Vermiform appendix (tissue), 1 donor: Measurements from ENCODE around the genes OTOP2, OTOP3 and KCTD2.

DNA sequence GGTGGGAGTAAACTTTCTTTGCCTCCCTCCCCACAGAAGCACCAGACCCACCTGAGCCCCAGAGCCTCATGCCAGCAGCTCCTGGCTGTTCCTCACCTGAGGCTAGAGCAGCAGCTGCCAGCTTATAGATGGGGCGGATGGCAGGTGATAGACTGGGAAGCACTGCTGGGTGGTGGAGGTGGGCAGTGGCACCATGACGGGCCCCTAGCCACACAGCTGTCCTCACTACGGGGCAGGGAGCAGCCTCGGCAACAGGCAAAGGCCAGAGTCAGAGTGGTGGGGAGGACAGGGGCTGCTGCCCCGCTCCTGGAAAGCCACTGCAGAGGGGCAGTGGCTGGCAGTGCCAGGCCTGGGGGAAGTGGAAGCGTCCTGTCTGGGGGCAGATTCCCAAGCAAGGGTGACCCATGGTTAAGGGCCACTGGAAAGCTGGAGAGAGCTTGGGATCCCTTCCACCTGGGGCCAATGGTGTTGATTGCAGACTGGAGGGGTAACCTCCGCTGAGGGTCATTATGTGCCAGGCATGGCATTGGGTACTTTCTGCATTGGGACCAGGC, 20.6 kb downstream of the GRIN2C start:
- PRO-cap = no peak

DNA sequence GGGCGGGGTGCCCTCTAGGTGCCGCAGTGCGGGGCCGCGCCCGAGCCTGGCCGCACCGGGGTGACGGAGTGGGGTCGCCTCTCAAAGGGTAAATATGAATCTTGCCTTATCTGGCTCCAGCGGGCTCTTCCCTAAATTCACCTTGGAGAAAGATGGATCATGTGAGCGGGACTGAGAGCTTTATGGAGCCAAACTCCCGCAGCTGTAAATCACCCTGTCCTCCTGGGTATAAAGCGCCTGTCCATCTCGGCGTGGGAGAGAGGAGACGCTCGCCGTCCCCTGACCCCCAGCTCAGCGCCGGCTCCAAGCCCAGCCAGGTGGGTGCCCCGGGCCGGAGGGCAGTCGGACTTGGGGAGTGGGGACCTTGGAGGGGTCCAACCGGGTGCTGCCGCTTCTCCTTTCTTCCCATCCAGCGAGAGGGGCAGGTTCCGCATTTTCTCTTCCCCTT, at the start of gene OTOP2:
OTOP2 (plus strand) TSS at position 257 of the 448 bp plus-strand sequence.
- PRO-cap = no peak

DNA sequence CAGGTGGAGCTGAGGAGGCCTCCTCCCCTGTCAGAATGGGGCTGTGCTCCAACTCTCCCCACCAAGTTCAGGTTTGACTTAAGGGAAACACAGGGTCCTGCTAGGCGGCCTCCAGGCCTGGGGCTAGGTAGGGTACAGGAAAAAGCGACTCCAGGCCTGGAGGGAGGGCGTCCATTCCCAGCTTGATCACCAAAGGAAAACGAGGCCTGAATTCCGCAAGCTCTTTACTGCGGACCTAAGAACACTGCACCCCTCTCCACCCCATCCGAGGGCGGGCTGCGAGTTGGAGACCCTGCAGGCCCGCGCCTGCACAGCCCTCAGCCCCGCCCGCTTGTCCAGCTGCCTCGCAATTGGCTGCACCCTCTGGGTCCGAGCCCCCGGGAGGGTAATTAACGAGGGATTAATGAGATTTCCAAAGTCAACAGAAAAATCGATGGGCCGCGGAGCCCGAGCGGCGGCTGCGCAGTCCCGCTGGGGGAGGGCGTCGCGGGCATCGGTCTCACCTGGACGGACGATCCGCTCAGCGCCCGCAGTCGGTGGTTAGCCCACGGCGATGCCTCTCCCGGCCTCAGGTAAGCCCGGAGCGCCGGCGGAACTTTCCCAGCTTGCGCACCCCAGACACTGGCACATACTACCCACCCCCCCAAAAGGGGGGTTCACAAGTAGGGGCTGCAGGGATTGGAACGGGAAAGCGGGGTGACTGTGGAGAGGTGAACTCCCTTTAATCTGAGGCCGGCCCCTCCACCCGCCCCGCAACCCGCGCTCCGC, at the start of gene OTOP3:
OTOP3 (plus strand) TSS at position 530 of the 768 bp plus-strand sequence.
- PRO-cap = no peak

DNA sequence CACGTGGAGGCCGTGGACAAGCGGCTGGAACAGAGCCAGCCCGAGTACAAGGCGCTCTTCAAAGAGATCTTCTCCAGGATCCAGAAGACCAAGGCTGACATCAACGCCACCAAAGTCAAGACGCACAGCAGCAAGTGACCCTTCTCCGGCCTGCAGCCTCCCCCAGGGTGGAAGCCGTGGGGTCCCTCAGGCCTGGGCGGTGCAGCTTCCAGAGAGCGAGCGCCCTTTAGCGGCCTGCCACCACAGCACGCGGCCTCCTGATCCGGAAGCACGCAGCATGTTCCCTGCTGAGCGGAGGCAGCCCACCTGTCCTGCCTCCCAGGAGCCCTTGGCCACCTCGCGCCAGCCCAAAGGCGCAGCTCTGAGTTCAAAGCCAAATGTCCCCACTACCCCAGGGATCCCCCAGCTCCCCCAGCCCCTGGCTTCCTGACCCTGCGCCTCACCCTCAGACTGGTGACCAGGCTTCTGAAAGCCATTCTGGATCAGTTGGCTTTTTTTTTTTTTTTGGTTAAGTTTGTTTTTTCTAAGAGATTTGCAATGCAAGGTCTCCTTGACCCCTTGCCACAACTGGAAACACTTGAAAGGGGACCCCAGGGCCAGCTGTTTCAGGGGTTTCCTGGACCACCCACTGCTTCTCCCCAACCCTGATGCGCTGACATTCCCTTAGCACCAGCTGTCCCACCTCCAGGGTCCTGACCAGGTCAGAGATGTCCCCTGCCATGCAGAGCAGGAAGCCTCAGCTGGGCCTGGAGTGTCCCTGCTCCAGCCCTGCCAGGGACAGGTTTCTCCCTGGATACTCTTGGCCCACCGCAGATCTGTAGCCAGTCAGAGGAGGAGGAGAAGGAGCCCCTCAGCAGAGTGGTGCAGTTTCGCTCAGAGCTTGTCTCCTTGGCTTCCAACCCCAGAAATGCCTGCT, 8.3 kb upstream of the MRPL58 start:
- PRO-cap = no peak

GRCh38 chr17:75010833-75011467, 1.5 kb upstream of the MRPL58 start:
- PRO-cap = no peak

- PRO-cap = unidirectional peak, plus-strand start at chr17:75025321
These were observed 12.7 kb downstream of the MRPL58 start for GRCh38 chr17:75025025-75025619.

GRCh38 chr17:75034418-75035322, 12.1 kb downstream of the ATP5PD start:
- PRO-cap = bidirectional peak, plus-strand start at chr17:75035106, minus-strand start at chr17:75035122

DNA sequence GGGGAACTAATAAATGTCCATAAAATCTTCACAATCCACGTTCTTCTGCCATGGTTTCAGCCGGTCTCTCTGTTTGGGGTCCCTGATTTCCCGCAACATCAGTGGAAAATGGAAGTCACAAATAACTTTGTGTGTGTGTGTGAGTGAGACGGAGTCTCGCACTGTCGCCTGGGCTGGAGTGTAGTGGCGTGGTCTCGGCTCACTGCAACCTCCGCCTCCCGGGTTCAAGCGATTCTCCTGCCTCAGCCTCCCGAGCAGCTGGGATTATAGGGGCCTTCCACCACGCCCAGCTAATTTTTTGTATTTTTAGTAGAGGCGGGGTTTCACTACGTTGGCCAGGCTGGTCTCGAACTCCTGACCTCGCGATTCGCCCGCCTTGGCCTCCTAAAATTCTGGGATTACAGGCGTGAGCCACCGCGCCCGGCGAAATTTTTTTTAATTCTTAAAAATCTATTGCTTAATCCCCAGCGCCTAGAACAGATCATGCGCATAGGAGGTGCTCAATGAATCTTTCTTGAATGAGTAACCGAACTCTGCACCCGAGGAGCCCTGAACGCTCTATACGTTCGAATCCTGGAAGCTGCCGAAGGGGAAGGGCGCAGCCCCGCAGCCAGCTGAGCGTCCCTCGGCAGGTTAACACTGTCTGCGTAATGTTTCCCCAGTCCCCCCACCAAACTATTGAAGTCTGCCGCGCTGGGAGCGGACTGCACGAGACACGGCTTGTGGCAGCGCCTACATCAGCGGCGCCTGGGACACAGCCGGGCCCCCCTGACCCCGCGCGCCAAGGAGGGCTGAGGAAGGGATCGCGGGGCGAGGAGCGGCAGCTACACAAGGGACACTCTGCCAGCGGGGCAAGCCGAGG, 582 bp downstream of the ATP5PD start:
- PRO-cap = unidirectional peak, plus-strand start at position 508 of the sequence; unidirectional peak, plus-strand start at position 565 of the sequence

- PRO-cap = bidirectional peak, plus-strand start at chr17:75047243, minus-strand start at chr17:75046964; unidirectional peak, minus-strand start at chr17:75047554
These were observed at the start of gene KCTD2 for GRCh38 chr17:75046818-75047754. Gene KCTD2 (plus strand): TSS chr17:75047225.

DNA sequence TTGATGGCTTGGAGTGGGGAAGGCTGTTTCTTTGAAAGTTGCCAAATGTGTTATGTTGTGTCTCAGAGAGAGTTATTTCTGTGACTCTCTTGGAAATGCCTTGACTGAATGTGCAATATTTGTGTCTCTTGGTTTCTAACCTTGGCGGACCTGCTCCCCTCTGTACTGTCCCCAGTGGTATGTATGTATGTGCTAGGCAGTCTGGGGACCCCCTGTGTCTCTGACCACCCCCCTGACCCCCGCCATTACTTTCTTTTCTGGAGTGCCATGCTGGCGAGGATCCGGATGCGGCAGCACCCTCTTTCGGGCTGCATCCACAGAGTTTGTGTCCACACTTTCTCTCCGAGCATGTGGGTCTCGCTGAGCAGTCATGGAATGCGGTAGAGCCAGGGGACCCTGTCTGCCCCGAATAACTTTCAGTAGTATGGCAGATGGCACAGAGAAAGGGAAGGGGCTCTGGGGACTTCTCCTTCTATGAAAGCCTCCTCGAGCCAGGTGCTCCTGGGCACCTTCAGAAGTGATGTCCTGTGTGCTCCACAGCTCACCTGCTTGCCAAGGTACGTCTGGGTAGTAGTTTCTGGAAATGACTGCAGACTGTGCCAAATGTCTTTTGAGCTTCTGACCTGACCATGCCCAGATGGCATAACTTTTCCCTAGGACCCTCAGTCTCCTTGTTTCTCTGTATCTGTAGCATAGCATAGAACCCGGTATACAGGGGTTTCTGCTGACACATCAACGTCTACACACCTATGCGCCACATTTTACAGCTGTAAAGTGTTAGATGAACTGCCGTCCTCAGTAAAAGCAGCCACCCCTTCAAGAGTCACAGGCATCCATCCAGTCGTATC, 17.1 kb downstream of the KCTD2 start:
- PRO-cap = no peak

DNA sequence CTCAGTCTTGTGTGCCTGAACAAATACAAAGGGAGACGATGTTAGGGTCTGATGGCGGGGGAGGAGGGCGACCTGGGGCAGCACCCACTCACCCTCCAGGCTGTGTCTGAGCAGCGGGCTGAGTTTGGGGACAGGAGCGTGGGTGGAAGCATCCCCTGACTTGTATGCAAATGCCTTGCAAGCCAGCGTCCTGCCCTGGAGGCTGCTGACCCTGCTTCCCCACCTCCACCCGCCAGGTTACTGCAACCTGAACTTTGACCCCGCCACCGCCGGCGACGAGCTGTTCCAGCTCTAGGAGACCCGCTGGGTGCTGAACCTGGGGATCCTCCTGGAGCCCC, 10.8 kb upstream of the SLC16A5 start:
- PRO-cap = no peak

DNA sequence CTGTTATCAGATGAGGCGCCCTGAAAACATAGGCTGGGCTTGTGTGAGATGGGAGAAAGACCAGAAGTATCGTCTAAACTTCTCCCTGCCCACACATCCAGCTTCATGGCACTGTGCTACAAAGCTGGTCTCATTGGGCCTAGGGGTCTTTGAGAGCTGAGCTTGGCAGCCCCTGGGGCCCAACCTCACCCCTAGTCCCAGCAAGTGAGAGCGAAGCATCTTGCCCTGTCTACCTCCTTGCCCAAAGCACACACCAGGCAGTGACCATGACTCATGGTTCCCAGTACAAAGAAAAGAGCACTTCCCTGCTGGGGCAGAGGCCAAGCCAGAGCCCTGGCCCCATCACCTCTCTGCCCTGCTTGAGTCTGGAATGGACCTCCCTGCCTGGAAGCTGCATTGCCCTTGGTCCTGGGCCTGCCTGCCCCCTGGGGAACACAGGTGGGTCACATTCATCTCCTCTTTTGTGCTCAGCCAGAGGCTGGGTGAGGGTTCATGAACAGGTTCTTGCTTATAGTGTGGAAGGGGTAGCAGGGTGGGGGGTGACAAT, 1.2 kb downstream of the SLC16A5 start:
- PRO-cap = no peak

- PRO-cap = bidirectional peak, plus-strand start at chr17:75091494, minus-strand start at chr17:75091266
These were observed 3.3 kb downstream of the SLC16A5 start for GRCh38 chr17:75090827-75091774.

DNA sequence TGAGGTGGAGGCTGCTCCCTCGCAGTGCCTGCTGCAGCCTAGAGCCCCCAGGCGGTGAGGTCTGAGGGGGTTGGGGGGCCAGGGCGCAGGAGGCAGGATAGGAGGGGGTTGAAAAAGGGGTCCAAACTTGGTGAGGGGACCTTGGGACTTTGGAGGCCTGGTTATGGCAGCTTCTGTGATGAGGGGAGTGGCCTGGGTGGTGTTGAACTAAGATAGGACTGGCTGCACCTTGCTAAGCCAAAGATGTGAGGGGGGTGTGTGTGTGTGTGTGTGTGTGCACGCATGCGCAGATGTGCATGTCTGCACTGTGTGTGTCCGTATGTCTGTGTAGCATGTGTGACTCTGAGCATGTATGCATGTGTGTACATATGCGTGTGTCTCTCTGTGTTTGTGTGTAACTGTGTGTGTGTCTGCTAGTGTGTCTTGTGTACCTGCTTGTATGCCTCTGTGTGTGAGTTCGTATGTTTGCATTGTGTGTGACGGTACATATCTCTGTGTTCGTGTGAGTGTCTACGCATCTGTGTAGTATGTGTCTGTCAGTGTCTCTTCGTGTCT, 4.1 kb downstream of the SLC16A5 start:
- PRO-cap = unidirectional peak, minus-strand start at position 220 of the sequence

GRCh38 chr17:75145088-75145581, 9.2 kb downstream of the JPT1 start:
- PRO-cap = unidirectional peak, plus-strand start at chr17:75145329

GRCh38 chr17:75205829-75206299, 385 bp downstream of the NUP85 start:
- PRO-cap = no peak

GRCh38 chr17:75300953-75301983, 12.0 kb upstream of the SLC25A19 start:
- PRO-cap = bidirectional peak, plus-strand start at chr17:75301460, minus-strand start at chr17:75301250

DNA sequence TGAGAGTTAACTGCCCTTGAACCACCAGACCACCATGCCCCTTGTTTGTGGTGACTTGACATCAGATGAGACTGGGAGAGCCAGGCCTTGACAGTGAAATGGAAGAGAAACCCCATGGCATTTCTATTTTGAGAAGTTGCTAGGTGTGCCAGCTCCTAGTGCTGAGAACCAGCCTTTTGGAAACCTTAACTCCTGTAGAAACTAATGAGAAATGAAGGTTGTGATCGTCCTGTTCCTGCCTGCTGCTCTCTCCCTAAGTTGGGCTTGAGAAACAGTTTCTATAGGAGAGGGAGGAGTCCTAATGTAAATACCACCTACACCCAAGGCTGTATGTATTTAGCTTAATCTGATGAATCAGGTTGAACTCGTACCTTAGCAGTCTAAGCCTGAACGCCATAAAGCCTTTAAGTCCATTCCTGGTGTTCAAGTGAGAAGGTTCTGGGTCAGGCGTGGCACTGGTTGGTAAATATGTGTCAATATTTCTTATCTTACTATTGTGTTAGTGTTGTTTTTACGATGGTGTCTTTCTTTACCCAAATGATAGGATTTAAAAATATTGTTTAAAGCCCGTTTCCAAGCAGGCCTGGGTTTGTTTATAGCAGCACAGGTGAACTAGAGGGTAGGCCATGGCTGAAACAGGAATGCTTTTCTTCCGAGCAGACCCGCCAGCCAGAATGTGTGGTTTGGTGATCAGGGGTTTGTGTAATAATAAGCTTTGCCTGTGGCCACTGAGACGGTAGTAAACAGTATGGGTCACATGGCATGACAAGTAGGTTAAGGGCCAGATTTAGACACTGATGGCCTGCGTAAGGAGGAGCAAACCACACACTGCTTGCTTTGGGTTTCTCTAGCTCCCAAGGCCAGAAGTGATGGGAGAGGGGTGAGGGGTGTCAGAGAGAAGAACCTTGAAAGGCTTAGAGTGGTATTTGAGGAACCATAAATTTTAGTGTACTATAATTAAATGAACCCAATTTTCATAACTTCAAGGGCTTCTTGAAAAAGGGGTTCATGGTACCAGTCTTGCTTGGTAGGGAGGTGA, 3.2 kb downstream of the TMEM94 start:
- PRO-cap = unidirectional peak, minus-strand start at position 252 of the sequence

DNA sequence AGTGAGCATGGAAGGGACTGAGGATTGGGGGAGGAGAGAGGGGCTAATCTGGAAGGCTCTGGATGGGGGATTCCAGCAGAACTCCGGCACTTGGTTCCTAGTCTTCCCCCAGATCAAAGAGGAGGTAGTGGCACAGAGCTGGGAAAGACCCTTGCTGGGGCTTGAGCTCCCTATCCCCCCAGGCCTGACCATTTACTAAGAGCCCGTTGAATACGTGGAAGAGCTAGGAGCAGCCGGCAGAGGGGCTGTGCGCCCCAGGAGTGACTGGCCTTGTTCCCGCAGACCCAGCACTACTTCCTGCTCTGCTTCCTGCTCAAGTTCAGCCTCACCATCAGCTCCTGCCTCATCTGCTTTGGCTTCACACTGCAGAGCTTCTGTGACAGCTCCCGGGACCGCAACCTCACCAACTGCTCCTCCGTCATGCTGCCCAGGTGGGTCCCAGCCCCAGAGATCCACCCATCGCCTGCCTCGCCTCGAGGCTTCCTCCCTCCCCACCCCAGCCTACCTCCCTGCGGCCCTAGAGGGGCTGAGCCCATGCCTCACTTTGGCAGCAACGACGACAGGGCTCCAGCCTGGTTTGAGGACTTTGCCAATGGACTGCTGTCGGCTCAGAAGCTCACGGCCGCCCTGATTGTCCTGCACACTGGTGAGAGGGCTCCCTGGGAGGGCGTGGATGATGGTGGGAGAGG, 17.3 kb downstream of the CASKIN2 start:
- PRO-cap = no peak

GRCh38 chr17:75498582-75499441, 16.5 kb downstream of the CASKIN2 start:
- PRO-cap = no peak